Colonic mucosa (tissue), 1 donor: ENCODE data around the genes TNFRSF17 and CPPED1.

DNA sequence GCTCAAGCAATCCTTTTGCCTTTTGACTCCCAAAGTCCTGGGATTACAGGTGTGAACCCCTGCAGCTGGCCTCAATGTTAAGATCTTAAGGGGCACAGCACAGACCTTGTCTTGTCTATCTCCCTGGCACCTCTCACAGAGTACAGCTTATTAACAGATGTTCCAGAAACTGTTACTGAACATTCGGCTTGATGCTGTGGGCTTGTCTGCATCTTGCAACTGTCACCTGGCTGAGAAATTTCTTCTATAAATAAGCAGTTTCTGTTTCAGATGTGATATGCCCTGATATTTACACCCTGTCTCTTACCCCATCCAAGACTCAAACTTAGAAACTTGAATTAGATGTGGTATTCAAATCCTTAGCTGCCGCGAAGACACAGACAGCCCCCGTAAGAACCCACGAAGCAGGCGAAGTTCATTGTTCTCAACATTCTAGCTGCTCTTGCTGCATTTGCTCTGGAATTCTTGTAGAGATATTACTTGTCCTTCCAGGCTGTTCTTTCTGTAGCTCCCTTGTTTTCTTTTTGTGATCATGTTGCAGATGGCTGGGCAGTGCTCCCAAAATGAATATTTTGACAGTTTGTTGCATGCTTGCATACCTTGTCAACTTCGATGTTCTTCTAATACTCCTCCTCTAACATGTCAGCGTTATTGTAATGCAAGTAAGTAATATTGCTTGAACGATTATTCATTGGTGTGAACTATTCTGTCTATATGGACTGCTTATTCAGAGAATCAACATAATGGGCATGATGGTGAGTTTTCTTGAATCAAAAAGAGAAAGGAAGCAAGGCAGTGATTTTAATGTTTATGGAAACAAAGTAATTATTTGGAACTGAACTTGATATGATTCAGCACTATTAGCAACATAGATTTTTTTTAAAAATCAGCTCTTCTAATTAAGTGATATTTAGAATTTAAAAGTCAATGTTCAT, at the start of gene TNFRSF17:
TSS of gene TNFRSF17 (plus strand) at position 418 of the 935 bp plus-strand sequence.
- PRO-cap: no peak

- PRO-cap: bidirectional peak, plus-strand start at chr16:11977928, minus-strand start at chr16:11977754
Observed at GRCh38 chr16:11977449-11978145, 1.1 kb downstream of the SNX29 start.

GRCh38 chr16:12036967-12037442, 60.5 kb downstream of the SNX29 start:
- PRO-cap: no peak

GRCh38 chr16:12092537-12093123, 116.1 kb downstream of the SNX29 start:
- PRO-cap: no peak

- PRO-cap: no peak
Observed at GRCh38 chr16:12212134-12212715, 235.7 kb downstream of the SNX29 start.

GRCh38 chr16:12289028-12289779, 312.7 kb downstream of the SNX29 start:
- PRO-cap: no peak

- PRO-cap: no peak
Observed at GRCh38 chr16:12307178-12307551, 330.6 kb downstream of the SNX29 start.

GRCh38 chr16:12386109-12386666, 409.7 kb downstream of the SNX29 start:
- PRO-cap: no peak

DNA sequence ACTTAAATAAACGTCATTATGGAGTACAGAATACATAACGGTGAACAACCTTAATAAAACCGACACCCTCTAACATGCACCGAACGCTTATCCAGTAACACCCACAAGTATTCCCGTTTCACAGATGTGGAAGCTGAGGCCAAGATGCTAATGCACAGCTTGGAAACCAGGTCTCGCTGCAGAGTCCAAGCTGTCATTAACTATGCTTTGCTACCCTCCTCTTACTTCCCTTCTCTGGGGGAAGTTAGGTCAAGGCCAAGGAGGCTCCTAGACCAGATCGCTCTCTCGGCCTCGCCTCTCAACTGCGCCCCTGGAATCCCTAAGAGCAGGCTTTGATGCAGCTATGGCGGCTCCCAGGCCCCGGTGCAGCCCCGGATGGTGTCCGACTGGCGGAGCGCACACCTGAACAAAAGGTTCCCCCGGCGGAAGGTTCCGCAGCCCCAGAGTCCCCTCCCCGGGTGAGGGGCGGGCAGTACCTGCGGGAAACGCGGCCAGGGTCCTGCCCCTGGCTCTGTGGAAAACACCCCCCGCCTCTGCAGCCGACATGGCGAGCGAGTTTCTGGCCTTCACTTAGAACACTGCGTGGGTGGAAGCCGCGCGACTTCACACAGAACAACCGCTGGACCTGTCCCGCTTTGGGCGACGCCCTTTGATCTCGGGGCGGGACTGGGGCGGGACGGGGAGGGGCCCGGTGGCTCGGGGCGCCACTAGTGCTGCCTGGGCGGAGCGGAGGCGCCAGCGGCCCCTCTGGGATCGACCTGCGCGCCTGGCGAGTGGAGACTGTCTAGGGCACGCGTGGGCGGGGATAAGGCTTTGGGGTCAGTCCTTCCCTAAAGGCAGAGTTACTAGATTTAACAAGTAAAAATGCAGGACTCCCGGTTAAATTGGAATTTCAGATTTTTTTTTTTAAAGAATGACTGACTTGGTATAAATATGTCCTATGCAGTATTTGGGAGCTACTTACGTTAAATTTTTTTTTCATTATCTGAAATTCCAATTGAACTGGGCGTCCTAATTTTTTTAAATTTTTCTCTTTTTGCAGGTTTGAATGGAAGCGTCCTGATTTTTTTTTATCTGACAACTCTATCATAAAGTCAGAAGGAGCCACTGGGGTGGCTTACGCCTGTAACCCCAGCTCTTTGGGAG, at the start of gene CPPED1:
TSS of gene CPPED1 (minus strand) at position 657 of the 1,146 bp plus-strand sequence.
- PRO-cap: unidirectional peak, minus-strand start at position 304 of the sequence; unidirectional peak, minus-strand start at position 367 of the sequence; bidirectional peak, plus-strand start at position 808 of the sequence, minus-strand start at position 651 of the sequence

- PRO-cap: unidirectional peak, minus-strand start at chr16:13957889
Observed at GRCh38 chr16:13957792-13958168, 37.8 kb downstream of the ERCC4 start.

DNA sequence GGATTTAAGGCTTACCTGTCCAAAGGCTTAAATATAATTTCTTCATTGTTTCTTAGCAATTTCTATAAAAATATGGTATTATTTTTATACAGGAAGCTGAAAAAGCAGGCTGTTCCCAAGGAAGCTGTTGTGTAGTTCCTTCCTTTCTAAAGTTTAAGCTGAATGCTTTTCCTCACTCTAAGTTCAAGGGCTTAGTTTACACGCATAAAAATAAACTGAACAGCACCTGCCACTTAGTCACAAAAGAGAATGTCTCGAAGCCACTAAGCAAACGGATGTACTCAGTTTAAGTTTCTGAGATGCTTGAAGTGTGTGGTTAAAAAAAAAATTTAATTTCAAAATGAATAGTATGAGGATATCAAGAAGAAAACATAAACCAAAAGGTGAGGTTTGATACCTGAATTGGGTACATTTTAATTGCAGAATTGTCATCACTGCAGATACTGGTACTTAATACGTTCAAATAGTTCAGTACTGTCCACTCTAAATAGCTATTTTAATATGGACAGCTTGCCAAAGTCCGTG, 38.0 kb downstream of the MRTFB start:
- PRO-cap: no peak

GRCh38 chr16:14111674-14112758, 40.9 kb downstream of the MRTFB start:
- PRO-cap: no peak

GRCh38 chr16:14189524-14190107, 118.5 kb downstream of the MRTFB start:
- PRO-cap: no peak

GRCh38 chr16:14193335-14193619, 122.2 kb downstream of the MRTFB start:
- PRO-cap: no peak

DNA sequence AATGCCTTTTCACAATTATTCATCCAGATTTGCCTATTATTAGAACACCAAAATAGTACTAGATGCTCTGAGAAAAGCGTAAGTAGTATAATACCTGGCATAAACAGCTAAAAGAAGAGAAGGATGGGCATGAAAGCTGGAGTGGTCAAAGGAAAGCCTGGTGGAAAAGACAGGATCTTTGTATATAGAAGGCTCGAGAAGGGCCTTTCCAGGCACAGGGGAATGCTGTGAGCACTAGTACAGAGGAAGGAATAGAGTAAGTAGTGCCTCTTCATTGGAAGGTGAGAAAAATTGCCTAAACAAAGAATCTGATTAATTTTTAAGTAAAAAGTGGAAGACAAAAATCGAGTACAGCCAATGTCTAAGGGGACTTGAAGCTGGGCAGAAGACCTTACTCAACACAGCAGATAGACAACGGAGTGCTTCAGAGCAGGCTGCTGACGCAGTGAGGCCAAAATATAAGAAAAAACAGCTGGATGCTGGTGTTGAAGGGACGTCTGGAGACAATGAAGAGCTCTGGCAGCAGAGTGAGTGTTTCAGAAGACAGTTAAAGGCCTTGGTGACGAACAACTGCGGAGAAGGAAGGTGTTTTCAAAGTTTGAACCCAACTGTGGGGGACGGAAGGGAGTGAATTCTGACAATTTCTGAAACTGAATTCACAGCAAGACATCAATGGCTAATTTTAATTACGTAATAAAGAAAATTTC, 169.7 kb downstream of the MRTFB start:
- PRO-cap: no peak

- PRO-cap: bidirectional peak, plus-strand start at chr16:14302244, minus-strand start at chr16:14302100
Observed at GRCh38 chr16:14301806-14302205, 230.7 kb downstream of the MRTFB start.

- PRO-cap: no peak
Observed at GRCh38 chr16:14405388-14406091, 224.5 kb downstream of the PARN start.

GRCh38 chr16:14501390-14502385, 128.4 kb downstream of the PARN start:
- PRO-cap: no peak

- PRO-cap: no peak
Observed at GRCh38 chr16:14528938-14529494, 101.0 kb downstream of the PARN start.

DNA sequence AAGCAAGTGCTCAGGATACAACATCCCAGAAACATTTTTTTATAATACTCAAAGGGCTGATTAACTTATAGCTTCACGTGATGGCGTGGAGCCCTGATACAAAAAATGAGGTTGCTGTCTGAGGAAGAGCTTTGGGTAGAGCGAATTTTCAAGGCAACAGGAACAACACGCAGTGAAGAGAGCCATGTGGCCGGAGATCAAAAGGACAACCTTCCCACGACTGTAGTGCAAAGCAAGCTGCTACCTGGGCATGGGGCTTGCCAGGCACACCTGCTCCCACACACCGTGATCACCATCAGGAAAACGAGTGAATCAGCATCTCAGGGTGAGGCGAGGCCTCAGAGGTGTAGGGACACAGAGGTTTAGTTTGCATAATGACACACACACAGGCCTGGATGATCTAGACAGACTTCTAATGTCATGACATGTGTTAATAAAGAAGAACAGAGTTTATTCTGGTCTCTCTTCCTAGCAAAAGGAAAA, 65.8 kb downstream of the PARN start:
- PRO-cap: no peak